ENCODE measurements around a stretch of chr5.

GRCh38 chr5:141491945-141492746 lies 3.3 kb downstream of the PCDHGC5 start:
- RRBS: 78% methylated on average over 32 of the region's 77 CpGs

- RRBS: no CpG with 5 or more reads among the region's 5 CpGs
Measured at GRCh38 chr5:141527078-141527814, 38.4 kb downstream of the PCDHGC5 start.

DNA sequence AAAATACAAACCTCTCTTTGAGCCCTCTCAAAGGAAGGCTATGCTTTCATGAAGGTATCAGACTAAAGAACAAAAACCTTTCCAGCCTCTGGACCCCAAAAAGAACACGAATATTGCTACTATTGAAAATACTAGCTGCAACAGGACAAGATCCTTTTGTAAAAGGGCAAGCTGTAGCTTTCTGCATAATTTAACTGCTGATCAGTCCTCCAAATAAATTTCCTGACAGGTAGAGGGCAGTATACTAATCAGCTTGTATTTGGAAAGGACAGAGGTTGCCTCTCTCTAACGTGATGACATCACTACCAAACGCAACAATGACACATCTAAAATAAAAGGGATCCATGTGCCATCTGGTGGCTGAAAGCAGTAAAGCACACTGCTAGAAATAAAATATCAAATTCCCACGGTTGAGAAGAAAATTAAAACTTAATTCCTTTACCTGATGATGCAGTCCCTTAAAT lies 54.7 kb downstream of the DIAPH1 start:
- RRBS: no CpG with 5 or more reads among the region's 4 CpGs

- RRBS: no CpG with 5 or more reads among the region's 5 CpGs
Measured at GRCh38 chr5:141608222-141609166, 10.3 kb downstream of the DIAPH1 start.

GRCh38 chr5:141849250-141850178 lies 28.7 kb downstream of the PCDH1 start:
- RRBS: 2% methylated on average over 23 of the region's 81 CpGs

DNA sequence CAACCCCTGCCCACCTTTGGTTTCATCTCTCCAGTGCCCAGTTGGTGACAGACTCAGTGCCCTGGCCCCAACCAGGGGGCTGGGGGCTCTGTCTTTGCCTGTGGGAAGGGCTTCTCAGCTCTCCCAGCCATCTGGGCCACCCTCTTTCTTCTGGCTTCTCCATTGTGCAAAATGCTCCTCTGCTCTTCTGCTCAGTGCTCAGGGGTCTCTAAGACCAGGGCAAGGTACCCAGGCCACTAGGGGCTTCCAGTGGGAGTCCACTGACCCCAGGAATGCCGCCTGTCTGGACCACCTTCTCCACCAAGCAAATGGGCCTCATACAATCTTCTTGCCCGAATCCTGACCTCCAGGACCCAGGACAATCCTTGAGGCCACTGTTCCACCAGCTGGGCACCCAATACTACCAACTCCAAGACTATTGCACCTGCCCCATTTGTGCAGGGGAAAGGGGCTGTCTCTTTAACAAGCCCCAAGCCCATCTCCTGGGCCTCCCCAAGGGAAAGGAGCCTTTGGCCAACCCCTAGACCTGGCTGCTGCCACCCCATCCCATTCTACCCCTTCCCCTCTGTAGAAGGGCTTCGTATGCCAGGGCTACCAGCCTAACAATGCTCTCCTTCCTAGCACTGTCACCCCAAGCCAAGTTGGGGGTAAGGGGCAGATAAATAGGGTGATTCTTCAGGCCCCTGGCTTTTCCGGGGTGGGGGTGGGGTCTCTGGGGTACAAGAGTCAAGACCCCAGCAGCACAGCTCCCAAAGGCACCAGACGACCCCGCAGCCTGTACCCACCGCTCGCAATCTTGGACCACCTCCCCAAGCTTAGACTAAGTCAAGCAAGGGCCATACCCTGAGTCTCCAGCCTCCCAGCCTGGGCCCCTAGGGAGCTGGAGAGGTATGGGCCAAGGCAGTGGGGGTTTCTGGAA lies 26.3 kb downstream of the PCDH1 start:
- RRBS: no CpG with 5 or more reads among the region's 8 CpGs

GRCh38 chr5:141868399-141869510 lies 9.5 kb downstream of the PCDH1 start:
- RRBS: no CpG with 5 or more reads among the region's 32 CpGs

DNA sequence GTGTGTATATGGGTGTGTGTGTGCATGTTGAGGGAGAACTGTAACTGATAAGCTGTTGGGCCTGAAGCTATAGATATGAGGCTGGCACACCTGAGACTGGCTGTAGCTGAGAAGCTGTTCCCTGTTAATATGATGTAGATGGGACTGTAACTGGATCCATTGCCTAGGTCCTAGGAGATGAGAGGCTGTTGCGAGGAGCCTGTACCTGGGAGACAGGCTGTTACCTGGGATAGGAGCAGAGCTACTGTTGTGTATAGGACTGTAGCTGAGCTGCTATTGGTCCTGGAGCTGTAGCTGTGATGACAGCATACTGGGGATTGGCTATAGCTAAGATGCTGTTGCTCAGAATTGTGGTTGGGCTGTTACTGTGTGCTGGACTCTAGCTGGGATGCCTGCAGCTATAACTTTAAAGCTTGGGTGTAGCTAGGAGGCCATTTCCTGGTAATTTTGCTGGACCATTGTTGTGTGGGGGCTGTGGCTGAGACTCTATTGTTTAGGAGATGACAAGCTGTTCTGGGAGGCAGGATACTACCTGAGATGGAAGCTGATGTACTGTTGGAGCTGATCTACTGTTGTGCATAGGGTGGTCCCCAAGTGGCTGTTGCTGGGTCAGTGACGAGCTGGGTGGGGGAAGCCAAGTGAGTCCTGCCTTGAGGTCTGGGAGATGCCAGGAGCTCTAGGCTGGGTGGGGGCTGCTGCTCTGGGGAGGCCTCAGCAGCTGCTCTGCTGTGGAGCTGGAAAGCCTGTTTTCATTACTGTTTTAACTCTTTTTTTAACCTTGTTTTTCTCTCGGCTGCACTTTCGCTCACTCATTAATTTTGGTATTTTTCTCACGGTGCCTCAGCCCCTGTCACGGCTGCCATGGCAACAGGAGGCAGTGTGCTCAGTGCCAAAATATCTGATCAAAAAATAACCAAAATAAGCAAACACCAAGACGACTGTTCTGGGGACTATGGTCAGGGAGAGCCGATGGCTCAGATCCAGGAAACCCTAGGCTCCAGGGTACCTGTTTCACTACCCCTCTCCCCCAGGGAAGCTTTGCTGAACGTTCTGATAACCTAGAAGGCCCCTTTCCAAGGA lies 2.9 kb upstream of the PCDH1 start:
- RRBS: no CpG with 5 or more reads among the region's 9 CpGs

- RRBS: no CpG with 5 or more reads among the region's 7 CpGs
Measured at GRCh38 chr5:141958726-141959313, 818 bp upstream of the PCDH12 start.

GRCh38 chr5:141993607-141994957 lies 18.7 kb downstream of the GNPDA1 start:
- RRBS: no CpG with 5 or more reads among the region's 8 CpGs

GRCh38 chr5:142109748-142110035 lies 1.1 kb downstream of the NDFIP1 start:
- RRBS: no CpG with 5 or more reads among the region's 7 CpGs

DNA sequence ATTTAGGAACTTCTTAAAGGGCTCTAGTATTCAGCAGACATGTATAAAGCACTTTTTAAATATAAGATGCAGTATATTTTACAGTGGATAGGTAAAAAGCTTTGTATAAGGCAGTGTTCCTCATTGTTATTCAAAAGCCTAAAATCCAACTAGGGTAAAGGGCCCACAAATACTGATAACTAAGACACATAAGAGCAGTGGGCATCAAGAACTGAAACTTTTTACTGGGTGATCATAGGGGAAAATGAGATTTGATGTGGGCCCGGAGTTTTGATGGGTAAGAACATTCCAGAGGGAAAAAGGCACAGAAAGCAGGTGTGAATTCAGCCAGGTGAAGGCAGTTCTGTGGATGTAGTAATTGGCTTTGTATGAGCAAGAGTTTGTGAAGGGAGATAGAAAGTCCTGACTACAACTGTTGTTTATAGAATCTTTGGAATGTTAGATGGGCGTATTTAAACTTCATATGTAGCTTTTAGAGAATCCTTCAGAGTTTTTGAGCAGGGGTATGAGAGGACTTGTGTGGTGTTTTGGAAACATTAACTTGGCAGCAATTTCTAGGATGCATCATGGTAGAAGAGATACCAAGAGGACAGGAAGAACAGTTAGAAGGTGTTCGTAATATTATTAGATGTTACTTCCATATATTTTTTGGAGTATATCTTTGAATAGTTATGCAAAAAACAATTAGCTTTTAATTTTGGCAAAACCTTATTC lies 25.3 kb downstream of the NDFIP1 start:
- RRBS: no CpG with 5 or more reads among the region's 3 CpGs

- RRBS: 2% methylated on average over 10 of the region's 80 CpGs
Measured at GRCh38 chr5:142323825-142324937, 640 bp downstream of the SPRY4 start.

- RRBS: 4% methylated on average over 14 of the region's 55 CpGs
Measured at GRCh38 chr5:142325549-142326804, 1.2 kb upstream of the SPRY4 start.

DNA sequence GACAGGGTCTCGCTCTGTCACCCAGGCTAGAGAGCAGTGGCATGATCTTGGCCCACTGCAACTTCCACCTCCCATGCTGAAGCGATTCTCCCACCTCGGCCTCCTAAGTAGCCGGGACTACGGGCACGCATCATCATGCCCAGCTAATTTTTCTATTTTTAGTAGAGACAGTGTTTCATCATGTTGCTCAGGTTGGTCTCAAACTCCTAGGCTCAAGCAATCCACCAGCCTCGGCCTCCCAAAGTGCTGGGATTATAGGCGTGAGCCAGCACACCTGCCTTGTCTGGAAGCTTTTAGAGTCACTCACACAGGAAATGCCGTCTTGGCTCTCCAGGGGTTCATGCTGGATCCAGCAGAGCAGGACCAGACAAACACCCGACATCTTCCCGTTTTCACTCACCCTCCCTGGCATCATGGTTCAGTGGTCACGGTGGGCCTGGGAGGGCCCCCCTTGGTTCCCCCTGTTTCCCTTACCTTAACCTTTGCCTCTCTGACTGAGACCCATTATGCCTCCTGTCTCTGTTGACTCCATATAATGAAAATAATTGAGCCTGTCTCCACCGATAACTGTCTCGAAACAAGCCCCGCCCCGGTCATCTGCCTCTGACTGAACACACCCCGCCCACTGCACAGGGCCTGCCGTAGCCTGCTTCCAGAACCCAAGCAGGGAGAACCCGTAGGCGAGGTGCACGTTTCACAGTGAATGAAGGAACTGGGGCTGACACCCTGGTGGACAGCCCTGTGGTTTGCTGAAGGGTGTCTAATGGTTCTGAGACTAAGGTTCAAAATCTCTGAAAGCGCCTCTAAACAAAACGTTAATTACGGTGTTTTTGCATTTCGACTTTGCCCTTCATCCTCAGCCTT lies 39.5 kb upstream of the SPRY4 start:
- RRBS: no CpG with 5 or more reads among the region's 25 CpGs

DNA sequence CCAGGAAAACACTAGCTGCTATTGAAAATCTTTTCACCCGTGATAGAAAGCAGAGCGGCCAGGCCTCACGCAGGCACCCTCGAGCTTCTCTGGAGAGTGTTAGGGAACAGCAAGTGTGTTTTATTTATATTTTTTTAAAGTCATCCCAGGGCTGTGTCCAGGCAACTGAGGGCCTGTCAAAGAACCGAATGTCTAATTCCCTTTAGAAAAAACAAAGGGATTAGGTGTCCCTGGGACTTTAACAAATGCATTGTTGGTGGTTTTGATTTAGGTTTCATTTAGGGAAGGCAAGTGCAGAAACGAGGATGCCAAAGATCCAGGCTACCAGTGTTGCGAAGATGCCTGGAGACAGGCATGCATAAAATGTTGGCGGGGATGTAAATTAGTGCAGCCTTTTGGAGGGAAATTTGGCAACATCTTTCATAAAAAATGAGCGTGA lies 51.2 kb upstream of the SPRY4 start:
- RRBS: no CpG with 5 or more reads among the region's 9 CpGs

GRCh38 chr5:142389751-142390706 lies 65.2 kb upstream of the SPRY4 start:
- RRBS: no CpG with 5 or more reads among the region's 8 CpGs

DNA sequence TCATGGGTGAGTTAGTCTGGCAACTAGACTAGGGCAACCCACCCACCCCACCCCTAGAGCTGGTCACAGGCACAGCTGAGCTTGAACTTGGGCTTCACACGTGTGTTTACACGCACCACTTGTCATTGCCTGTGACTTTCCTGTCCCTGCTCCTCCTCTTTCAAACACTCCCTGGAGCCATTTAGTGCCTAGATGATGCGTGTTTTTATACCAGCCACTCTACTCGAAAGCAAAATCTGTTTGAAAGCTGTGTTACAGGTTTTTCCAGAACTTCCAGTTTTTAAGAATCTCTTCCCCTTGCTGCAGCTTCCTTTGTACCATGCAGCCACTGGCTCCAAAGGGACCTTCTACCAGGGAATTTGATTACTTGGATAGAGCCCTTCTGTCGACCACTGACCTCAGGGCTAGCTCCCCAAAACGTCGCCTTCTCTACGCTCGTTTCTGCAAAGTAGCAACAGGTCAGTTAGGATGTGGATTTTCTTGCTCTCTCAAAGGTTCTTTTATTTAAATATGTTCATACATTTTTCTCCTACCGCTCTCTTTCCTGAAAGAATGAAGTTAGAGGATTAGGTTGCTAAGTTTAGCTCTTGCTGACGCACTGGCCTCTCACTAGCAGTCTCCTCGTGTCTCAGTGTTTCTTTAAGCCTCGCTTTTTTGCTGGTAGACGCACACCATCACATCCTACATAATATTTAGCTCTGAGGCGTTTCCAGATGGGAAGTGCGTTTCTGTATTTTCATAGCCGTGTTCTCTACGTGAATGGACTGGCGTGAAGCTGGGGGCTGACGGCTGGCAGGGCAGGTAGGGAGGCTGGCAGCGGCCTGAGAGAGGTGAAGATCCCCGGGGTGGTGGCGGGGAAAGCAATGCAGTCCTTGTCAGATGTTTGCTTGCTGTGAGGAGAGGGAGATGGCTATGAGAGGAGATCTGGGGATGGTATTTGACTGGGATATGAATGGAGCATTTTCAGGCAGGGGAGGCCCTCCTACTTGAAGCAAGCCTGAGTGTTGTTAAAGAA lies 79.0 kb upstream of the SPRY4 start:
- RRBS: no CpG with 5 or more reads among the region's 23 CpGs

GRCh38 chr5:142433777-142434249 lies 109.0 kb upstream of the SPRY4 start:
- RRBS: no CpG with 5 or more reads among the region's 2 CpGs

GRCh38 chr5:142445965-142446591 lies 121.3 kb upstream of the SPRY4 start:
- RRBS: no CpG with 5 or more reads among the region's 4 CpGs

All from AG10803 (cell line).